Skeletal muscle satellite cell (primary cell): ENCODE data around the genes AUH, ROR2, SPTLC1 and ZNF484.

DNA sequence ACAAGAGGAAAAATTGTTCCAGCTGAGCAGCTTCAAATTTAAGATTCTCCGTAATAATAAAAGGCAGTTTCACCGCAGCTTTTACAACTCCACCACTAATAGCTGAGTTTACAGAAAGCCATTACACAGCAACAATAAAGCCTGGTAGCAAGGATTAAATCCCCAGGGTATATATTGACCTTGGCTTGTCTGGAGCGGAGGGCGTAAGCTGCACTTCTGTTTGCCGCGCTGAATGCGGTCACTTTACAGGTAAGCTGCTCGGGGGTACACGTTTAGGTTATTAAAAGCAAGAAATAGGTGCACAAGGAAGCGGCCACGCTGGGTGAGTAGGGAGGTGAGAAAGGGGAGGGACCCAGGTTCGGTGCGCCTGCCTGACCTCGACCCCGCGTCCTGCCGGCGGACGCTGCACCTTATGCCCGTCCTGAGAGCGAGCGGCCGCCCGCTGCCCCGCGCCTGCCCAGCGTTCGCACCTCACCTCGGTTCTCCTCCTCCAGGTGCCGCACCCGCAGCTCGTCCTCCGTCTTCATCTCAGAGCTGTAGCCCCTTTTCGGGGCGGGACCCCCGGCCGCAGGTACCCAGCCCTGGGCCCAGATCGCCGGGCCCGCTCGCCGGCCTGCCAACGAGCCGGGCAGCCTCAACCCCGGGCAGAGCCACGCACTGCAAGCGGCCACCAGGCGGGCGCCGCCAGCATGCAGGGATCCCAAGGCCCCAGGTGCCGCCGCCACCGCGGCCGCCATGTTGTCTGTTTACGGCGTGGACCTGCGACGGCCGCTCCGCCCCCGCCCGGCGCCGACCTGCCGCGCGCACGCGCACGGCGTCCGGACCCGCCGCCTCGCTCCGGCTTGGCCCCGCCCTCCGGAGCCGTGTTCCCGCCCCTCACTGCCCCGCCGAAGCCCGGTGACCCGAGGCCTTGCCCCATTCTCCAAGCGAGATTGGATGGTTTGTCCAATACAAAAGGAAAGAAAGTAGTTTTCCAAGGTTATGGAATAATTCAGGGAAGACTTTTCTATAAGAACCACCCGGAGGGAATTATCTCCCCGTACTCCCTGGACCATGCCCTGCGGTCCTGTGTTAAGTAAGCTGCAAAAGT lies at the start of gene AUH:
Gene AUH, minus strand, starts transcription at position 766 of the 1,090 bp plus-strand sequence.
- CAGE, long polyA plus RNA, result no peak

GRCh38 chr9:91482829-91483723 lies 59.4 kb upstream of the NFIL3 start:
- CAGE, long polyA plus RNA, result no peak

DNA sequence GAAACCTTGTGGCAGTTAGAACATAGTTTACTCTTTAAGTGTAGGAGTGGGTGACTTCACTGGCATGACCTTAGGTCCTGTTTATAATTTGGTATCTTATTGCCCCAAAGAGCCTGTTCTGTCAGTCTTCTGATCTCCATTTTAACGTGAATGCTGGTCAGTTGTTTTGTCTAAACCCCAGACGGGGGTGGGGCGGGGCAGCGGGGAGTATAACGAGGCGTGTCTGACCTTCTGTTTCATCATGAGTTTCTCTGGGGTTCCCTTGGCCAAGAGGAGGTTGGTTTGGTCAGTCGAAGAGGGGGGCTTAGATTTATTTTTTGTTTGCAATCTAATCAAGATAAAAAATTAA lies 77.1 kb upstream of the NFIL3 start:
- CAGE, long polyA plus RNA, result no peak

DNA sequence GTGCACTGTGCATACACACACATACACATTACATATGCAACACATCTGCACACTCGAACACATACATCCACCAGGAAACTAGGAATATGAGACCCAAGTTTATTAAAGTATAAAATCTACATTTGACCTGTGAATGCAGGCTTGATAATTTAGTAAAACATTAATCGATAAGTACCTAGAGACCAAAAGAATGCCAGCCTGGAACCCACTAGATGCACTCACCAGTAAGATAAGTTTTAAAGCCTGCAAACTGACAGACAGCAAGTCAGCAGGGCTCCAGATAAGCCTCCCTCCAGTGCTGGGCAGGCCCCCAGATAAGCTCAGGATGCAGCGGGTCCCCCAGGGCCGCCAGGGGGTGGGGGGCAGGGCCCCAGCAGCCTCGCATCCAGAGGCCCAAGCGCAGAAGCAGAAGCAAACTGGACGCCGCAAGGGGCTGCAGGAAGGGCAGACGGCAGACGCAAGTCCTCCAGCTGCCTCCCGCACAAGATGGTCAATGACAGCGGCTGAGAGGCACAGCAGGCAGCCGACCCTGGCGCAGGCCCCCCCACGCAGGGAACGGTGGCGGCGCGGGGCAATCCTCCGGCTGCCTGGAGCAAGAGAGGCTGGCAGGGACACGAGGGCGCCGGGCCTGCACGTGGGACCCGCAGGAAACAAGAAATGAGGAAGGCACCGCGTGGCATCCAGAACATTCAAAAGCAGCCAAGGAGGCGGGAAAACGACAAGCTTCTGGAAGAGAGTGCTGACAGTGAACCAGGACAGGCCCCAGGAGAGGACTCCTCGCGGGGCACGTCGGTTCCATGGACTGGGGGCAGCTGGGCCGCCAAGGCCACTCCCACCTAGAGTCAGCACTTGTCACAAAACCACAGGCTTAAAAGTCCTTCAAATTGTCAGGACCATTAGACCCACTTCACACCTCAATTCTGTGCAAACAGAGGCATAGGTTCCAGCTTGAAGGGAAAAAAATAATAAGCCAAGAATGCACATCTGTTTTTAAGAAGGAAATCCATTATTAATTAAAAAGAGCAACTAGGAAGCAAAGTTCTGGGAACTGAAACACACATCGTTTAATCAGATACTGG lies 49.8 kb downstream of the ROR2 start:
- CAGE, long polyA plus RNA, result no peak

GRCh38 chr9:91950049-91951091 lies at the start of gene ROR2:
TSS of gene ROR2 (minus strand) at chr9:91950228.
- CAGE, long polyA plus RNA, result no peak

DNA sequence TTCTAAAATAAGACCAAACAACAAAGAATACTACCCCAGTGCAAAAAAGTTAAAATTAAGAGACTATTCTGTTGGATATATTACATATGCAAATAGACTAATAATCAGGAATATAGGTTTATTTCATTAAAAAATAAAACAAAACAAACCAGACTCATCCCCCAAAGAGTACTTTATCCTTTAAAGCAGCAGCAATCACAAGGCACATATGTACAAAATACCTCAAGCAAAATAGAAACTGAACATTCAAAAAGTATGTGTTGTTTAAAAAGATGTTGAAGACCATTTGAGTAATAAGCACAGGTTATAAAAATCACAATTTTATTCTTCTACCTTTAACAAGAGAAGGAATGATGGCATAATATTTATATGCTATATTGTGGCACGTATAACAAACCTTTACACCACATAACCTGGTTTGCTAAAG lies 81.0 kb upstream of the ROR2 start:
- CAGE, long polyA plus RNA, result no peak

DNA sequence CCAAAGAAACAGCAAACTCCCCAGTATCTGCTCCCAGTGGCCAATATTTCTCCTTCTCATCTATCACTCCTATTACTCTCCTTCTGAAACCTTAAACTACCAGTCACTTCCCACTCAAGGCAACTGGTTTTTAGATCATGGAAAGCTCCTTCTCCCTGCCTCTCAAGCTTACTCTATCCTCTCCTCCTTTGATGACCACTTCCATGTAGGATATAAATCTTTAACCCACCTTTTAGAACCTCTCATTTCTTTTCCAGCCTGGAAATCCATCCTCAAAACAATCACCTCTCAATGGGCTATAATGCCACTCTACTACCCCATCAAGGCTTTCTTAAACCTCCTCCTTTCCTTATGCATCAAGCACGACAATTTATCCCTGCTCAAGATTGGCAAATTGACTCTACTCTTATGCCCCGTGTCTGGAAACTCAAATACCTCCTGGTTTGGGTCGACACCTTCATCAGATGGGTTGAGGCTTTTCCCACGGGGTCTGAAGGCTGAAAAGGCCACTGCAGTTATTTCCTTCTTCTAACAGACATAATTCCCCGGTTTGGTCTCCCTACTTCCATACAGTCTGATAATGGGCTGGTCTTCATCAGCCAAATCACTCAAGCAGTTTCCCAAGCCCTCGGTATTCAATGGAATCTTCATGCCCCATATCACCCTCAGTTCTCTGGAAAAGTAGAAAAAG lies 38.7 kb downstream of the SPTLC1 start:
- CAGE, long polyA plus RNA, result no peak

- CAGE, long polyA plus RNA, result no peak
These were observed 17.2 kb downstream of the SPTLC1 start for GRCh38 chr9:92097803-92098564.

- CAGE, long polyA plus RNA, result start-site peak on the minus strand at chr9:92115380-92115390, 681 and 572 reads in 2 replicates
These were observed at the start of gene SPTLC1 for GRCh38 chr9:92114822-92115817. TSS of gene SPTLC1 (minus strand) at chr9:92115413.

GRCh38 chr9:92133808-92134657 lies 18.8 kb upstream of the SPTLC1 start:
- CAGE, long polyA plus RNA, result no peak

GRCh38 chr9:92141111-92141568 lies 25.9 kb upstream of the SPTLC1 start:
- CAGE, long polyA plus RNA, result start-site peak on the plus strand at chr9:92141306-92141369, 16 and 15 reads in 2 replicates

DNA sequence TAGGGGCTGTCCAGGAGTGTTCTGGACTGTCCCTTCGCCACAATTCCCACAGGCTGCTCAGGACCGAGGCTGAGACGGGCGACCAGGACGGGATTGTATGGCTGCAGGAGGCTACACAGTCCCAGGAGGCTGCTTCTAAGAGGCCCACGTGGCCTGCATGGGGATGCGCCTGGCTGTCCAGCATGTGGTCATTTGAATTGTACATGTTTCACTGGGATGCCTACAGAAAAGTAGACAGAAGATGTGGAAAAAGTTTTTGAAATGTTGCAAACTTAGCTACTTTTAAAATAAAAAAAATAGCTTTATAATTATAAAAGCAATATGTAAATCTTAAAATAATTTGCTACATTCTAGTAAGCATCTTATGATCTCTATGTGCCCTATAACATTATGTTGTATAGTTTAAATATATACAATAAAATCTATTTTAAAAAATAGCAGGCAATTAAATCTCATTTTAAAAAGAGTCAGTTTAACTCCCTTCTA lies 32.7 kb upstream of the SPTLC1 start:
- CAGE, long polyA plus RNA, result no peak

- CAGE, long polyA plus RNA, result no peak
These were observed 35.4 kb downstream of the BICD2 start for GRCh38 chr9:92728873-92729945.

- CAGE, long polyA plus RNA, result no peak
These were observed at the start of gene ZNF484 for GRCh38 chr9:92877450-92878320. TSS of gene ZNF484 (minus strand) at chr9:92878038.

DNA sequence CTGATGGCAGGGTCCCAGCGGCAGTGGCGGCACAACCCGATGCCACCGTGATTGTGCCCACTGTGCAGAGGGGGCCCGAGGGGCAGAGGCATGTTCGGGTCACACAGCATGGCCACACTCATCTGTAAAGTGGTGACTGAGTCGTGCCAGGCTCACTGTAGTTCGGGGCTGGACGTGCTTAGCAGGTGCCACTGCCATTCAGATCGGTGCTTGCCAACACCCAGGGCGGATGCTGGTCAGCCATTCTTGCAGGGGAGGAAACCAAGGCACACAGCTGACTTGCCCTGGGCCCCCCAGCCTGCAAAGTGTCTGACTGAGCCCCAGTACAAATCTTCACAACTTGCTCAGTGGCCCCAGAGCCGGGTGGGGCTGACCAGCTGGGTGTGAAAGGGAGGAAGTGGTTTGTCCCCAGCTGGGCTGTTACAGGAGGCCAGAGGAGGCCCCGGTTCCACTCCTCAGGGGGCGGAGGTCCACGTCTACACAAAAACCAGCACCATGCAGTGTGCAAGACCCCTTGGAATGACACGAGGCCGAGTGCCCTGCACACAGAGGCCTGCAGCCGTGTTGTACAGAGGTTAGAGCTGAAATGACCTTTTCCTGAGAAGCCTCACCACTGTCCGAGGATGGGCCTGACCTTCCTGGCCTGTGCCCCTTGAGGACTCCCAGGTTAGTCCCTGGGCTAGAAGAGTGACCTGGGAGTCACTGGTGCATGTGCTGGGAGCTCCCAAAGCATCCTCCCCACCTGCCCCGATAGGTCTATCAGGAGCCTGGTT lies 17.9 kb downstream of the FGD3 start:
- CAGE, long polyA plus RNA, result no peak

- CAGE, long polyA plus RNA, result no peak
These were observed 21.9 kb downstream of the FGD3 start for GRCh38 chr9:92969152-92969616.

DNA sequence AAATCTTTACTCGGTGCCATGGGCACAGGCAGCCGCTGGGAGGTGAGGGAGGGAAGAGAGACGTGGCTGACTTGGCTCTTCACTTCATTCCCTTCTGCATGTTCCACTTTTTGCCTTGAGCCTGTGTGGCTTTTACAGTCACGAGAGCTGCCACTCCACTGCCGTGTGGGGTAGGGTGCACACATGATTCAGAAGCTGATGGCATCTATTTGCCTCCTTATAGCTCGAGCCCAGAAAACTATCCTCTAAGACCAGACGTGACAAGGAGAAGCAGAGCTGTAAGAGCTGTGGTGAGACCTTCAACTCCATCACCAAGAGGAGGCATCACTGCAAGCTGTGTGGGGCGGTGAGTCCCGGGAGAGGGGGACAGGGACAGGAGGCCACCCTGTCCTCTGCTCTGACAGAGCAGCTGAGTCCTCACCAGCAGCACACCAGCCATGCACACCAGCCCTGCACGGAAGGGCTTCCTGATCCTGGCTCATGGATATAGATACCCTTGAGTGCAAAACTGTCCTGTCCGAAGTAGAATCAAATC lies 28.8 kb upstream of the SUSD3 start:
- CAGE, long polyA plus RNA, result no peak

DNA sequence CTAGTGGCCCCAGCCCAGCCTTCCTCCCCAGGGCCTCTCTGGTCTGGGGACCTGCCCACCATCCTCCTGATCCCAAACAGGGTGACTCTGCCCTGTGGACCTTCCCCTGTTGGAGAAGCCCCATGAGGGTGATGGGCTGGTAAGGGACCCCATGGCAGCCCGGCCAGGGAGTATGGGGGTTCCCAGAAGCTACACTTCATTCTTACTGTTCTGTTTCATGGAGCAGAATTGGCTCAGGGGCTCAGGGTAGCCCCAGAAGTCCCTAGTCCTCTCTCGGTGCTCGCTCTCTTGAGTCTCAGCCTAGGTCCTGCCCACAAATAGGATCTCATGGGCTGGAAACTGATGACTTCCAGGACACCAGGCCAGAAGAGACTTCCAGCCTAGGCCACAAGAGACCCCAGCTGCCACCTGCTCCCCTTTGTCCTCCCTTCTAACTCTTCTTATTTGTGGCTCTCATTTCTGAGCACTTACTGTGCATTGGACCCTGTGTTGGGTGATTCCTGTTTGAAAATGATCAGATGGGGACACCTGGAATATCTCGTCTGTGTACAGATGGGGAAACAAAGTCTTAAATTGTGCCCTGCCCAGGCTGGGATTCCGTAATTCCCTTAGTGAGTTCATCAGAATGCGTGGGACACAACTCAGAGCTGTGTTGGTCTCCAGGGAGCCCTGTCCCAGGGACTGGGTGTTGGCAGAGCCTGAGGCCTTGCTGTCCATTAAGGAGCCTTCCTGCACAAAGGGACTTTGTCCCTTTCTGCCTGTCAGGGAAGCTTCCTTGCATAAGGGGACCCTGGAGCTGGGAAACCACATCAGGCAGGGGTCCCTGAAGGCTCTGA lies 1.2 kb downstream of the CARD19 start:
- CAGE, long polyA plus RNA, result no peak

DNA sequence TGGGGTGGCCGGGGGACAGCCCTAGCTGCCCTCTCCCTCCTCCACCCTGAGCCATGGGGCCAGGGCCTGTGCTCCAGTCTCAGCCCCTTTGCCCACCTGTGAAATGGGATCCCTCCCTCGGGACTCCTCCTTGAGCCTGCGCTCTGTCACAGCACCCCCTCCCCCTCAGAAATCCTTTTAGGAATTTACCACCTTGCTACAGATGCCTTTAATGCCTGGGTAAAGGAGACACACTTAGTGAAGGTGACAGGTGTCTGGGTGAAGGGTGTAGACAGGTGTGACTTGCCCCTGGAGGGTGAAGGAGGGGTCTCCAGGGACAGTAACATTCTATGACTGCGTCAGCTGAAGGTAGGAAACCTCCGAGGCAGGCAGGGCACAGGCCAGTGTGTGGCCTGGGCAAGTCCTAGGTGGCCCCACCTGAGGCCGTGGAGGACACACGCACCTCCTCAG lies 18.0 kb downstream of the CARD19 start:
- CAGE, long polyA plus RNA, result no peak

GRCh38 chr9:93121546-93122403 lies 12.3 kb downstream of the NINJ1 start:
- CAGE, long polyA plus RNA, result no peak